Kidney epithelial cell (primary cell): Measurements from ENCODE around the genes PCID2 and CUL4A.

DNA sequence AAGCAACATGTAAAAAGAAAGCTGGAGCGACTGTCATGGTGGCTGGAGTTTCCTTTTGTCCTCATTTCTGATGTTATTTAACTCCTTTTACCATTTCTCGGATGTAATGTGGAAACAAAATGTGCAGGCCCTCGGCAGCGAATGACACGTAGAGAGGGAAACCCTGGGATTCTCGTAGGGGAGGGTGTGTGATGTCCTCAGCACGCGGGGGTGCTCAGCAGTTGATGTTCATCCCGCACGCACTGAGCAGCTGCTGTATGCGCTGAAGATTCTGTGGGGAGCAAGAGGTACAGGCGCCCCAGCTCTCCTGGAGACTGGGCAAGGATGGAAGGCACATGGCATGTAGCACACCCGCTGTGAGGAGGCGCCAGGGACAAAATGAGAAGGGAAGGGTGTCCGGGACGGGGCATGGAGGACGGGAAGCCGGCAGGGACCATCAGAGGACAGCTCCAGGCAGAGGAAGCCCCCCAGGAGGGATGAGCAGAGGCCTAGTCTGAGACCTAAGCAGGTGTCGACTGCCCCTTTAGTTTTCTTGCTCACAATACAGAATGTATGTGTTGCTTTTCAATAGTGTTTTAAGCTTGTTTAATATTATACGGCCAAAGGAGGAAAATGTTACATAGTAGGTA, 15.4 kb downstream of the ATP11A start:
- RAMPAGE, long total RNA: no peak
- RRBS: no CpG with 5 or more reads among the region's 20 CpGs

- RAMPAGE, long total RNA: no peak
- RRBS: no CpG with 5 or more reads among the region's 10 CpGs
Observed at GRCh38 chr13:112735491-112735910, 45.7 kb downstream of the ATP11A start.

DNA sequence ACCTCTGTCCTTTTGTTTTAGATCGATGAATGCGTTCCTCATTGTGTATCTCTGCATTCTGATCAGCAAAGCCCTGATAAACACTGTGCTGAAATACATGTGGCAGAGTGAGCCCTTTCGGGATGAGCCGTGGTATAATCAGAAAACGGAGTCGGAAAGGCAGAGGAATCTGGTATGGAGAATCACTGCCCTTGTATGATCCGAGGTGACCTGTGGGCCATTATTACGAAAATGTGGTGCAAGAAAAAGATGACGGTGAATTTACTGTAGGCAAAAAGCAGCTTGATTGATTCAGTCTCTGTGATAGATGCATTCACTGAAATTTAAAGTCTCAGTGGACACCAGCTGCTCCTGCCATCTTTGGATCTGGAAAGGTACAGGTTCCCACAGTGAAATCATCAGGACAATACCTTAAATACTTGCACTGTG, 135.6 kb downstream of the ATP11A start:
- RAMPAGE, long total RNA: no peak
- RRBS: no CpG with 5 or more reads among the region's 9 CpGs

GRCh38 chr13:112826602-112827215, 136.9 kb downstream of the ATP11A start:
- RAMPAGE, long total RNA: no peak
- RRBS: no CpG with 5 or more reads among the region's 16 CpGs

DNA sequence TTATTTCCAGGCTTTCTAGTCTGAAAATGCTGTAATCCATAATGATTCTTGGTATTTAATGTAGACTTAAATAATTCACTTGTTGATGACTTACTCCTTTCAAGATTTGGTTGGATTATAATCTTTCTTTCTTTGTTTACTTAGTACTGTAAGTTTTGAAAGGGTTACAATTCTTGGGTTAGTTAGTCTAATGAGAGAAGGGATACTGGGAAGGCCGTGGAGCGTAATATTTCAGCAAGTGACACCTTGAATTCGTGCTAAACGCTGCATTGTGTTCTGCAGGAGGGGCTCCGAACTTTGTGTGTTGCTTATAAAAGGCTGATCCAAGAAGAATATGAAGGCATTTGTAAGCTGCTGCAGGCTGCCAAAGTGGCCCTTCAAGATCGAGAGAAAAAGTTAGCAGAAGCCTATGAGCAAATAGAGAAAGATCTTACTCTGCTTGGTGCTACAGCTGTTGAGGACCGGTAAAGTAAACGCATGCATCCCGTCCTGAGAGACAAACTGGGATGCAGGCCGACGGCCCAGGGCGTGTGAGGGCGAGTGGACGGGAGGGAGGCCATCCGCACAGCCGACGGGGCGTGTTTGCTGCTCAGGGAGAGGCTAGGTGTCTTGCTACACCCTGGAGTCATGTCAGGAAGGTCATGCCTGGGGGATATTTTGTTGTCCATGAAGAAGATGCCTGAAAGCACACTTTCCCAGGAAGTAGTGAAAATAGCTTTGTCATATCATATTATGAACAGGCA, 118.1 kb upstream of the MCF2L start:
- RAMPAGE, long total RNA: no peak
- RRBS: no CpG with 5 or more reads among the region's 18 CpGs

GRCh38 chr13:112964714-112965399, 4.2 kb upstream of the MCF2L start:
- RAMPAGE, long total RNA: no peak
- RRBS: no CpG with 5 or more reads among the region's 10 CpGs

DNA sequence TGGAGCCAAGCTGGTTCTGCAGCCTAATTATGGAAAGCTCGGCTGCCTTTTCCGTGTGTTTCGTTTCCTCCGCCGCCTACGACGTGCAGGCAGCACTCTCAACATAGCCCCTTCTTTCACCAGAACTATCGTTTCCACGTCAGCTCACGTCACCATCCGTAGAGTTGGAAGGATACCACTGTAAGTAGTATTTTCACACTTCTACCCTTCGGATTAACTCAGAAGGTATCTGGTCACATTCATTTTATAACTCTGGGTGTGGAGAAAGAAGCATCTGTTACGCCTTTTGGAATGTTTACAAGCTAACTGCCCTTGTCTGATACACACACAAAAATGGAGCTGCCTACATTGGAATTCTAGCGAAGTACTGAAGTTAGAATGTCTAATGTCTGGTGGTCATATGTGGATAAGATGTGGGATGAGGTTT, 5.9 kb downstream of the MCF2L start:
- RAMPAGE, long total RNA: no peak
- RRBS: no CpG with 5 or more reads among the region's 14 CpGs

DNA sequence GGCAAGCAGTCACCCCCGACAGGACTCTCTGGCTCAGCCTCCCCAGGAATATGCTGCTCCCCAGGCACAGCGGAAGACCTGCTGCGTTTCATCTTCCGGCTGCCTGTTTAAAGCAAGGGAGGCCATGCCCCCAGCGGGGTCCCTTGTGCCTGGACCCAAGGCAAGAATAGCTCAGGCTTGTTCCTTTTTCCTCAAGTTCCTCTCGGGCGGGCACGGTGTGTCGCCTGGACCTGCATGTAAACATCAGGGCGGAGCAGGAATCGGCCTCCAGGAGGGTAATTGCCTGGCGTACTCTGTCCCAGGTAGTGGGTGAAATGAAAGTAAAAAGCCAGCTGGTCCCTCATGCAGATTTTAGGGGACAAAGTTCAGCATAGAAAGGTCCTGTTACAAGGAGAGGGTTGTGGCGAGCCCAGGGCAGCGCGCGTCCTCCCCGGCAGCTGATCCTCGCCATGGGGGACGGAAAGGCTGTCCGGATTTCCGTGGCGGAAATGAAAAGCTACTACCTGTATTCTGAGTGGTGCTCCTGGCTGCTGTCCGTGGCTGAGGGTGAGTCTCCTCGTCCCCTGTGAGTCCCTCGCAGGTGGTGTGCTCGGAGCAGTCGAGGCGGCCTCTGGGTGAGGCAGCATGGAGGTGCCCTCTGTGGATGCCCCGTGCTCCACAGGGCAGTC, 16.1 kb downstream of the MCF2L start:
- RAMPAGE, long total RNA: no peak
- RRBS: no CpG with 5 or more reads among the region's 29 CpGs

GRCh38 chr13:113014378-113015072, 45.5 kb downstream of the MCF2L start:
- RAMPAGE, long total RNA: no peak
- RRBS: no CpG with 5 or more reads among the region's 21 CpGs

DNA sequence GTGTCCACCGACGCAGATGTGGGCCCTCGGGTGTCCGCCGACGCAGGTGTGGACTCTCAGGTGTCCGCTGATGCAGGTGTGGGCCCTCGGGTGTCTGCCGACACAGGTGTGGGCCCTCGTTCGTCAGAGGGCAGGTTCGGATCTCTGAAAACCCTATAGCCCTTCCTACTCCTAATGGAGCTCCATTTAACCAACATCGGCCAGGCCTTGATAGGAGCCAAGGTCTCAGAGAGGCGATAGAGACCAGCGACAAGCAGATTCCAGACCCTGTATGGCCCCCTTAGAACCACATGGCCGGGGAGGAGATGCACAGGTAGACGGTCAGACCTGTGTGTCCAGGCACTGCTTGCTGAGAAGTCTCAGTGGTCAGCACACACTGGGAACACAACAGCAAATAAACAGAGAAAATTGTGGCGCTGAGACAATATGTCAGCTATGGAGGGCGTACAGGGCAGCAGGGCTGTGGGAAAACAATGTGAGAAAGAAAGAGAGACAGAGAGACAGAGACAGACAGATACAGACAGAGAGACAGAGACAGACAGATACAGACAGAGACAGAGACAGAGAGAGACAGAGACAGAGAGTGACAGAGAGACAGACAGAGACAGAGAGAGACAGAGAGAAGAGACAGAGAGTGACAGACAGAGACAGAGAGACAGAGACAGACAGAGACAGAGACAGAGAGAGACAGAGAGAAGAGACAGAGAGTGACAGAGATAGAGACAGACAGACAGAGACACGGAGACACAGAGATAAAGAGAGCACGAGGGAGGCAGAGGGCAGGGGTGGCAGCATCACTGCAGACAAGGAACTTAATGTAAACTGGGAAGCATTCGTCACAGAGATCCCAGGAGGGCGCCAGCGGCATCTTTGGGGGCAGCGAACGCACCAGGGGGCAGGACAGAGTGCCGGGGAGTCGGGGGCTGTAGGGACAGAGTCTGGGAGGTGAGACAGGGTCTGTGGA, 61.8 kb downstream of the MCF2L start:
- RAMPAGE, long total RNA: no peak
- RRBS: no CpG with 5 or more reads among the region's 28 CpGs

GRCh38 chr13:113045188-113046201, 60.1 kb upstream of the F7 start:
- RAMPAGE, long total RNA: no peak
- RRBS: 91% methylated on average over 16 of the region's 39 CpGs

- RAMPAGE, long total RNA: no peak
- RRBS: no CpG with 5 or more reads among the region's 25 CpGs
Observed at GRCh38 chr13:113154316-113154706, 4.1 kb upstream of the PROZ start.

GRCh38 chr13:113208541-113209209, at the start of gene PCID2:
Gene PCID2, minus strand, starts transcription at chr13:113208669.
- RAMPAGE, long total RNA: start-site peak on the minus strand at chr13:113208646-113208684, 277 and 312 reads in 2 replicates
- RRBS: 2% methylated on average over 14 of the region's 77 CpGs

DNA sequence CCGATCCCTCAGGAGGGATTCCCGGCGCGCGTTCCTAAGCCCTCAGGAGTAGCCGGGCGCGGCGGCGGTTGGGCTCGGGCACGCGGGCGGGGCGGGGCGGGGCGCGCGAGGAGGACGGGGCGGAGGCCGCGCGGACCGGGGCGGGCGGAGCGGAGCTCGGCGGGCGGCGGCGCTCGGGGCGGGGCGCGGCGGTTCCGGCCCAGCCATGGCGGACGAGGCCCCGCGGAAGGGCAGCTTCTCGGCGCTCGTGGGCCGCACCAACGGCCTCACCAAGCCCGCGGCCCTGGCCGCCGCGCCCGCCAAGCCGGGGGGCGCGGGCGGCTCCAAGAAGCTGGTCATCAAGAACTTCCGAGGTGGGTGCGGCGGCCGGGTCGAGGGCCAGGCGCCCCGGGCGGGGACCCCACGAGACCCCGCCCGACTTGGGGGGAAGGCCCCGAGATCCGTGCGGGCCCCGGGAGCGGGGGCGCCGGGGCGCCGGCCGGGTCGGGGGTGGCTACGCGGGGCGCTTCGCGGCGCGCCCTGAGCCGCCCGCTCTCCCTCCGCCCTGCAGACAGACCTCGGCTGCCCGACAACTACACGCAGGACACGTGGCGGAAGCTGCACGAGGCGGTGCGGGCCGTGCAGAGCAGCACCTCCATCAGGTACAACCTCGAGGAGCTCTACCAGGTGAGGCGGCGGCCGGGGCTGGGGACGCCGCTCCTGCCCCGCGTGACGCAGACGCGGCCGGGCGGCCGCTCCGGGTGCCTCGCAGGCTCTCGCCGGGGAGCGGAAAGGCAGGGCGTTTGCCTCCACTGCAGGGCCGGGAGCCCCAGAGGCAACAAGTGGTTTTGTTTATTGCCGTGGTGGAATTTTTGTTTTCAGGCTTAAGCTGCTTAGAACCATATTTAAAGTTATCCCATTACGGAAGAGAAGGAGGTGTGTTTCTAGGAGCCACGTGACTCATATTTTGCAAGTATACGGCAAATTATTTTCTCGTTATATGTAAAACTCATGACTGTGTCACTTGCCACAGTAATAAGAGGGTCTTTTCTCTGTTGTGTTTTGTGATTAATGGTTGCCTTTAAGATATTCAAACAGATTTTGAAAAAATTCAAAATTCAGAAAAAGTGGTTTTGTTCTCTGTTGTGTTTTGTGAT, at the start of gene CUL4A:
CUL4A (plus strand) TSS at position 191 of the 1,136 bp plus-strand sequence.
- RAMPAGE, long total RNA: no peak
- RRBS: 1% methylated on average over 54 of the region's 125 CpGs

GRCh38 chr13:113232543-113233474, 23.4 kb downstream of the CUL4A start:
- RAMPAGE, long total RNA: no peak
- RRBS: no CpG with 5 or more reads among the region's 23 CpGs

DNA sequence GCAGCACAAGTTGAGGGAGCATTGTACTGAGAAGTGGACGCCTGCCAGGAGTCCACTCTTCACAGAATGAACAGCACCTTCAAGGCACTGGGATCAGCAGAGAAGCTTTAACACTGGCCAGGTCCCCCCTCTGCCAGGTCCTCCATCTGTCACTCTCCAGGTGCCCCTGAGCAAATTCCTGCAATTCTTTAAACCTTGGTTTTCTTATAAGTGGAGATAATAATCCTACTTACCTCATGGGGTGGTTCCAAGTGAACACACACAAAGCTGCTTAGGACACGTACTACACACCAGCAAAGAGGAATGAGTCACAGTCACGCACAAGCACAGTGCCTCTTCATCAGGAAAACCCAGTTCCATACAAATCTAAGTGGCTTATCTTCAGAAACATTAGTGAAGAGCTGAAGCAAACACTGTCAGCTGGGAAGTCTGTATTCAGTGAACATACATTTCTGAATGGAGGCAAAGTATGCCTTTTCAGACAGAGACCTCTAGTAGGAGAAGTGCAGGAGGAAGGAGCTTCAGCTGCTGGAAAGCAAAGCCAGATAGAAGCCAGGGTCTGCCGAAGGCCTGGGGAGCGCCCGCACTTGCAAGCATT, 22.8 kb upstream of the LAMP1 start:
- RAMPAGE, long total RNA: no peak
- RRBS: no CpG with 5 or more reads among the region's 6 CpGs

GRCh38 chr13:113322586-113323554, 25.8 kb downstream of the LAMP1 start:
- RAMPAGE, long total RNA: no peak
- RRBS: no CpG with 5 or more reads among the region's 33 CpGs

DNA sequence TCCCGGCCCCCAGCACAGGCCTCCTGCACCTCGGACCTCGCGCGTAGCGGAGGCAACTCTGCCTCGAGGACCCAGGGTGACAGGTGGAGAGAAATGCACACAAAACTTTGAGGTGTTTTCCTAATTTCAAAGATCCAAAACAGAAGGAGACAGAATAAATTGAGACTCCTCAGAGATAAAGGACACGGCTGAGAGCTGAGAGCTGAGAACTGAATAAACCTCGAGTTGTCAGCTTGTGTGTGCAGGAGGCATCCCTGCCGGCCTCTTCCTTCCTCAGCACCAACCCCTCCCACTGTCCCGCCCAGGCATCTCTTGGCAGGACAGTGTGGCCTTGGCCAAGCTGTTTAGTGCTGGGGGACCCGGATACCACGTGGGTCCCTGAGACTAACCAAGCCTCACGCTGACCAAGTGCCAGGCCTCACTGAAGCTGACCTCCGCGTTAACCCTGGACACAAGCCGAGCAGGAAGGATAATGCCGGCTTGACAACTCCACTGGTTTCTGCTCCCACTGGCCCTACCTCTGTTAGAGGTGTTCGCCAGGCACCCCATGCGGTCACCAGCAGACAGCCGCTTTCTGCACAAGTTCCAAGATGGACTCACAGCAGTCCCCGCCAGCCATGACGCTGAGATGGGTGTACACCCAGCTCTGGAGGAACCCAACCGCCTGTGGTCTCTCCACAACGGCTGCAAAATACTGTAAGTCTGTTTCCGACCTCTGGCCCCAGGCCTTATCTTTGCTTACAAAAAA, 12.5 kb downstream of the GRTP1 start:
- RAMPAGE, long total RNA: no peak
- RRBS: no CpG with 5 or more reads among the region's 26 CpGs

DNA sequence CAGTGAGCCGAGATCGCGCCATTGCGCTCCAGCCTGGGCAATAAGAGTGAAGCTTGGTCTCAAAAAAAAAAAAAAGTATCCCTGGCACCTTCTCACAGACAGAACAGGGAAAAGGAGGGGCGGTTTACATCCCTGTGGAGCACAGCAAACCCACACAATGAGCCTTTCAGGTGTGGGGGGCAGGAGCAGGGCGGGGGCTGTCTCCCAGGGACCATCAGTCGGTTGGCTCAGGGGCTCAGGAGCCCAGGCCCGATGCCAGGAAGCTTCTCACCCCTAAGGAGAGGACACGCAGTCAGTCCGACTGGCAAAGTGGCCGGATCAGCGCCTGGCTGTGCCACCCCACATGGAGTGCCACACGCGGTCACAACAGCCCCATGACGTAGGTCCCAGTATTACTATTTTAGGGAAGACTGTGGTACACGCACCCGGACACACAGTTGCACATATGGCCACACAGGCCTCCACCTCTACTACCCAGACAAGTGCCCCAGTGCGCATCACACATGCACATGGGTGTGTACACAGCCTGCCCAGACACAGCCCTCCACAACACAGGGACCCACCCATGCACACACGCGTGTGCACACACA, 29.2 kb upstream of the GRTP1 start:
- RAMPAGE, long total RNA: no peak
- RRBS: no CpG with 5 or more reads among the region's 20 CpGs

DNA sequence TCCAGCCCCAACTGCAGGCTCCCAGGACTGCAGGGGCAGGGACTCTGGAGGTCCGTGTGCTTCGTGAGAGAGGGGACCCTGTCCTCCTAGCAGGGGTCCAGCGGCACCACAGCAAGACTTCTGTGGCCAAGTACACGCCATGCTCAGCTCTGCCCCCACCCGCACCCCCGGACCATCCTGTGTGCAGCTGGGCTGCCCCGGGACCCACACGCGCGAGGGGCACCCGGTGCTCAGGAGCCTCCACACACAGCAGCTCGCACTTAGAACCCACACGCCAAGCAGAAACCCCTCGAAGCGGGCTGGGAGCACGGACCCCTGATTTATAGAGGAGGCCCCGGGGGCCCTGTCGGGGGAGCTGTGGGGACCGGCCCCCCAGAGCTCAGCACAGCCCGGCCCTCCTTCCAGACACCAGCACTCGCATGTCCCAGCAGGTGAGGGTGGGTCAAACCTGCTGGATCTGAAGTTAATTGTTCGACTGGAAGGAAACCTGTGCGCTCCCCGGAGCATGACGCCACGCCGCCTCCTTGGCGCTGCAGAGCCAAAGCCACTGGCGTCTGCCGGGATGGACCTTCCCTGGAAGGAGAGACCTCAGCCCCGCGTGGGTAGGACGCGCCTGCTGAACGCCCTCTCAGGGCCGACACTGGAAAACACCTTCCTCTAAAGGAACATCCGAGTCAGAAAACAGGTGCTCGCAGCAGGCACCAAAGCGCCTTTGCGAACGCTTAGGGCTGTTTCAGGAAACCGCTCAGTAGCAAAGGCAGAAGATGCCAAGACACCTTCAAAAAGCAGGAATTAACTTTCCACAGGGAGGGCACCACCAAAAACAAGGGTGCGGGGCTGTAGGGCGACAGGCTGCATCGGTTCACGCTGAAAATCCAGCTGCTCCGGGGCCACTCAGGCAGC, 37.6 kb upstream of the GRTP1 start:
- RAMPAGE, long total RNA: no peak
- RRBS: 11% methylated on average over 7 of the region's 47 CpGs